ENCODE measurements around a stretch of chr1.

DNA sequence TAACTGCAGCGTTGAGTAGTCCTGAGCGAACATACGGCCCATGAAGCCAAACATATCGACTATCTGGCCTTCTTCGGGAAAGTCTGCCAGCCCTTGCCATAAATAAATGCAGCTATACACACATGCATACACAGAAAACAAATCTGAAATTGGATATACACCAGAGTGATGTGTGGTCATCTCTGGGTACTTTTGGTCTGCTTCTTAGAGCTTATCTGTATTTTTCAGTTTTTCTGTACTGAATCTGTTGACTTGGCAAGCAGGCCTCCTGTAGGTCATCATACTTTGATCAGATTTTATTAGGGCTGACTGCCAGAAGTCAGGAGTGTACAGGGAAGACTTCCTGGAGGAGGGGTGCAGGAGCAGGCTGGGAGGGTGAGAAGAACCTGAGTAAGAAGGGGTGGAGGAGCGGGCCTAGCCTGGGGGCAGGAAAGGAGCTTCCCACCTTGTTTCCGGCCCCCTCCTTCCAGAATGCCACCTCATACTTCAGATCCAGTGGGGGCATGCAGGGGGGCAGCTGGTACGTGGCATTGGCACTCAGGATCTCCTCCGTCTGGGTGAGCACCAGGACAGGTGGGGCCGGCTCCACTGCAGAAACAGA is 18.3 kb upstream of the IL22RA1 start:
- RAMPAGE, long total RNA: no peak
- RRBS, 2 experiments: no CpG with 5 or more reads among the region's 10 CpGs
CAGE:
- cytosol, long polyA minus RNA: no peak
- cytosol, long polyA plus RNA: no peak
- long polyA plus RNA: no peak
- nucleolus, long total RNA: no peak
- nucleus, long polyA plus RNA: no peak
- nucleus, long total RNA: no peak

DNA sequence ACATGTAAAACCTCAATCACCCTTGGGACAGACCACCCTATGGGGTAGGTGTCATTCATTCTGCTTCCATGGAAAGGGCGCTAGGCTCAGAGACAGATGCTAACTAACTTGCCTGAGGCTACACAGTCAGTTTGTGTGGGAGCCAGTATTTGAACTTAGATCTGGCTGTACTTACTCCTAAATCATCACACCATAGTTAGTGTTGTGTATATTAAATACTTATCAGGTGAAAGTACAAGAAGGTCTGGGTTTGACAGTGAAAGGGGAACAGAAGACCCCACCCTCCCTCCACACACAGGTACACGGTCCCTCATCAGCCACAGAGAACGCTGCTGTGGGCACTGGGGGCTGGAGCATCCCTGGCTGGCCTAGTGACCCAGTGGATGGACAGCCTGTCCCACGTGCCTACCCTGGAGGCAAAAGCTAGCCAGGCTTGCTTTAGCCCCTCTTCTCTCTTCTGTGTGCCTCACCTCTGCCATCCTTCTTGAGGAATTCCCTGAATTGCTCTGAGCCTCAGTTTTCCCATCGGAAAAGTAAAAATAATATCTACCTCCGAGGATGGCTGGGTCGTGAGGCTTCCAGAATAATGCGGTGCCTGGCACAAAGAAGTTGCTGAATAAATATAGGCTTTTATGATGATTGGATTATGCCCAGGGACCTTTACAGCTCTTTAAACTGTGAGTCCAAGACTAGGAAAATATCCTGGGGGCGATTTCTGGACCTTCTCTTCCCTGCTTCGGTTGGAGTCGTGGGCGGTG is 1.1 kb downstream of the IFNLR1 start:
- RAMPAGE, long total RNA: no peak
- RRBS, 2 experiments: no CpG with 5 or more reads among the region's 12 CpGs
CAGE:
- cytosol, long polyA minus RNA: no peak
- cytosol, long polyA plus RNA: no peak
- long polyA plus RNA: no peak
- nucleolus, long total RNA: no peak
- nucleus, long polyA plus RNA: no peak
- nucleus, long total RNA: no peak

- RAMPAGE, long total RNA: no peak
- RRBS, 2 experiments: no CpG with 5 or more reads among the region's 21 CpGs
CAGE:
- cytosol, long polyA minus RNA: no peak
- cytosol, long polyA plus RNA: no peak
- long polyA plus RNA: no peak
- nucleolus, long total RNA: no peak
- nucleus, long polyA plus RNA: no peak
- nucleus, long total RNA: no peak
Observed at GRCh38 chr1:24416447-24417496, 1.2 kb downstream of the NIPAL3 start.

- RAMPAGE, long total RNA: no peak
- RRBS, 2 experiments: no CpG with 5 or more reads among the region's 6 CpGs
CAGE:
- cytosol, long polyA minus RNA: no peak
- cytosol, long polyA plus RNA: no peak
- long polyA plus RNA: no peak
- nucleolus, long total RNA: no peak
- nucleus, long polyA plus RNA: no peak
- nucleus, long total RNA: no peak
Observed at GRCh38 chr1:24486566-24487280, 15.9 kb upstream of the RCAN3 start.

DNA sequence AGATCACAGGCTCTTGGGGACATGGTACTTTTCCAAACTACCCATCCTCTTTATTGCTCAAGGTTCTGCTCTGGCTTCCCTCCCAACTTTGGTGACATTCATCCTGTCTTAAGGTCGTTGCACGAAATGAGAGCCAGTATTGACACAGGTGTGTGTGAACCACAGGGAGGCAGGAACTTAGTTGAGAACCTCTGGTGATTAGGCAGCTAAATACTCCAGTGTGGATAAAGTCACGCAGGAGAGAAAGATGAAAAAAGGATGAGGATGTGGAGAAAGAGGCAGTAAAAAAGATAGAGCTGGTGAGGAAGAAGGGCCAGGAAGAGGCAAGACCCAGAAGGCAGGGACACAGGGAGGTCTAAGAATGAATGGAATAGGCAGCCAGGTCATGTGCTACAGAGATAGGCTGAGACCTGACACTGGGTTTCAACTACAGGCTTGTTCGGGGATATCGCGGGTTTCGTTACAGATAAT is 5.6 kb downstream of the RCAN3 start:
- RAMPAGE, long total RNA: no peak
- RRBS, 2 experiments: no CpG with 5 or more reads among the region's 7 CpGs
CAGE:
- cytosol, long polyA minus RNA: no peak
- cytosol, long polyA plus RNA: no peak
- long polyA plus RNA: no peak
- nucleolus, long total RNA: no peak
- nucleus, long polyA plus RNA: no peak
- nucleus, long total RNA: no peak

- RAMPAGE, long total RNA: no peak
- RRBS, 2 experiments: no CpG with 5 or more reads among the region's 1 CpG
CAGE:
- cytosol, long polyA minus RNA: no peak
- cytosol, long polyA plus RNA: no peak
- long polyA plus RNA: no peak
- nucleolus, long total RNA: no peak
- nucleus, long polyA plus RNA: no peak
- nucleus, long total RNA: no peak
Observed at GRCh38 chr1:24672724-24673356, 29.7 kb downstream of the SRRM1 start.

DNA sequence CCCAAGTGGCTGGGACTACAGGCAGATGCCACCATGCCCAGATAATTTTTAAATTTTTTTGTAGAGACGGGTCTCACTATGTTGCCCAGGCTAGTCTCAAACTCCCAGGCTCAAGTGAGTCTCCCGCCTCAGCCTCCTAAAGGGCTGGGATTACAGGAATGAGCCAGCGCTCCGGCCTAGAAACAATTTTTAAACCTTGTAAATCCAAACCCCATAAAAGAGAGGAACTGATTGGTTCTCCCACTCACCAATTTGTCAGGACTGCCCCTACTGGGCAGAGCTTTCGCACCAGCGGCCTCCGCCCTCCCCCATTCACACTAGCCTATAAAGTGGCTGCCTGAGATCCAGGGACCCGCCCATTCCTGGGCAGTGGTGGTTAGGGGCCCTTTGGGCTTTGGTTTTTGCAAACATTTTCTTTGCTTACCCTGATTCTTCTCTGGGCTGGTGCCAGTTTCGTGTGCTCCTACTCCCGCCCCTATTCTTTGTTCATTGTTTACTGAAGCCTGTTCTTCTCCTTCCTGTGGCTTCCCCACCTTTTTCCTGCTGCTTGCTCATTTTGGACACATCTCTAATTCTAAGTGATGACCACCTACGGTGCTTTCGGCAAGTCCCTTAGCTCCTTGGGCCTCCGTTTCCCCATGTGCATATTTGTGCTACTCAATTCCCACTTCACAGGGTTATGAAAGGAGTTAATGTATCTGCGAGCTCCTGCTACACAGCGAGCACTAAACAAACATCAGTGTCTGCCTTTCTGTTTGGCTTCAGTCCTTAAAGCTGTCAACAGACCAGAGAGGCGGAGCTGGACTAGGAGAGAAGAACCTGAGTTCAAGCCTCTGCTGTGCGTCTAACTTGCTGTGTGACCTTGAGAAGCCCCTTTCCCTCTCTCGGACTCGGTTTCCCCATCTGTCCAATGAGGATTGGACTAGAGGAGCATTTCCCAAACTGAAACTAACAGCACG is 39.8 kb upstream of the CLIC4 start:
- RAMPAGE, long total RNA: no peak
- RRBS, 2 experiments: no CpG with 5 or more reads among the region's 20 CpGs
CAGE:
- cytosol, long polyA minus RNA: no peak
- cytosol, long polyA plus RNA: no peak
- long polyA plus RNA: no peak
- nucleolus, long total RNA: no peak
- nucleus, long polyA plus RNA: no peak
- nucleus, long total RNA: no peak

DNA sequence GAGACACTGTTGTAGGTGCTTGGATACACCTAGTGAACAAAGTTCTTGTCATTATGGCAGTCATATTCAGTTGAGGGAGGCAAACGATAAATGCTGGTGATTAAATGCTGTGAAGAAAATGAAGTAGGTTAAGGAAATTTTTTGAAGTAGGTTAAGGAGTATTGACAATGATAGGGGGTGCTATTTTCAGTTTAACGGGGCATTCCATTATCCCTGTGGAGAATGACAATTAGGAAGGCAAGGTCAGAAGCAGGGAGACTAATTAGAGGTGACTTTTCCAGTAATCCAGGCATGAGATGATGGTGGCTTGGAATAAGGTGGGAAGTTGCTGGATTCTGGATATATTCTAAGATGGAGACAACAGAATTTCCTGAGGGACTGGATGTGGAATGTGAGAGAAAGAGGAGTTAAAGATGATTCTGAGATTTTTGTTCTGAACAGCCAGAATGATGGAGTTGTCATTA is 15.5 kb downstream of the CLIC4 start:
- RAMPAGE, long total RNA: no peak
- RRBS, 2 experiments: no CpG with 5 or more reads among the region's 2 CpGs
CAGE:
- cytosol, long polyA minus RNA: no peak
- cytosol, long polyA plus RNA: no peak
- long polyA plus RNA: start-site peak on the plus strand centred at position 228 of the sequence, 298 bp wide, 7 and 8 reads in 2 replicates
- nucleolus, long total RNA: no peak
- nucleus, long polyA plus RNA: no peak
- nucleus, long total RNA: no peak

GRCh38 chr1:24862123-24862734 is 67.8 kb downstream of the RUNX3 start:
- RAMPAGE, long total RNA: no peak
- RRBS, 2 experiments: no CpG with 5 or more reads among the region's 18 CpGs
CAGE:
- cytosol, long polyA minus RNA: no peak
- cytosol, long polyA plus RNA: no peak
- long polyA plus RNA: no peak
- nucleolus, long total RNA: no peak
- nucleus, long polyA plus RNA: no peak
- nucleus, long total RNA: no peak

DNA sequence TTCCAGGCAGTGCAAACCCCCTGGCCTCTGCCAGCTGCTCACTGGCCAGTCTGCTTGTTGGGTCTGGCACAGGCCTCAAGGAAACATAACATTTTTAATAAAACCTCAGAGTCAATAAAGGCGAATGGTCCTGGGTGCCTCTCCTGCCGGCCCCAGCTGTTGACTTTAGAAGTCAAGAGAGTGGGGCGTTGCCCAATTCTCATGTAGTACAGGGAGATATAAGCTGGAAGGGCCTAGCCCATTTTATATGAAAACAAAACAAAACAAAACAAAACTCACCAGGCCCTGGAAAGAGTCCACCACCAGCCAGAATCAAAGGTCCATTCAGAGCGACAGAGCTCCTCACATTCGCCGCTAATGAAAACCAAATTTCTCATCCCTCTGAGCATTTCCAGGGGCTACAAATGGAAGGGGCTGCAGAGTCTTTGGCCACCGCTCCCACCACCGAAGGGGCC is 36.5 kb downstream of the RUNX3 start:
- RAMPAGE, long total RNA: no peak
- RRBS, 2 experiments: no CpG with 5 or more reads among the region's 8 CpGs
CAGE:
- cytosol, long polyA minus RNA: no peak
- cytosol, long polyA plus RNA: no peak
- long polyA plus RNA: no peak
- nucleolus, long total RNA: no peak
- nucleus, long polyA plus RNA: no peak
- nucleus, long total RNA: no peak

GRCh38 chr1:24926149-24927371 is 3.5 kb downstream of the RUNX3 start:
- RAMPAGE, long total RNA: no peak
- RRBS, 2 experiments: no CpG with 5 or more reads among the region's 23 CpGs
CAGE:
- cytosol, long polyA minus RNA: no peak
- cytosol, long polyA plus RNA: no peak
- long polyA plus RNA: no peak
- nucleolus, long total RNA: no peak
- nucleus, long polyA plus RNA: no peak
- nucleus, long total RNA: no peak

DNA sequence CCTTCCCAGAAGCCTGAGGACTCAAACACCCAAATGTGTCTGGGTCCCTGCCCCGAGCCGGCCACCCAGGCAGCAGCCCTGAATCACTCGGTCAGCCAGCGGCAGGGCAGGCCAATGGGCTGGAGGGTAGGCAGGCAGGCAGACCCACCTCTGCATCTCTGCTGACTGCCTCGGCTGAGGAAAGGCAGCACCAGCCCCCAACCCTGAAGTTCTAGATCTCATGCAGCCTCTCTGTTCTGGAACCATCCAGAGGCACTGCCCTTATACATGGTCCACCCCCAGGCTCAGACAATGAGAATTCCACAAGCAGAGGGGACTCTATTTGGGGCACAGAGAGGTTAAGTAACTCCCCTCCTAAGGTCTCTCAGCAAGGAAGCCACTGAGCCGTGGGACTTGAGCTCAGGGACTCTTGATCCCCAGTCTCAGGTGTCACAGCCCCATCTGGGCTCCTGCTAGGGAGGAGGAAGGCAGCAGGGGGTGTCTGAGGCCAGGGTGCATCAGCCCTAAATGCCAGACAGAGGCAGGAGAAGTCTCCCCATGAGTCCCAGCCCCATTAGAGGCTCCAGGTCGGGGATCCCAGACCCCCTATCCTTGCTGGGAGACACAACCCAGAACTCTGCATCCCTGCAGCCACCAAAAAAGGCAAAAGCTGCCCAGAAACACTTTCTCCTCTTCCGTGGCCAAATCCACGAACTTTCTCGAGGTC is 33.3 kb upstream of the RUNX3 start:
- RAMPAGE, long total RNA: no peak
- RRBS, 2 experiments: no CpG with 5 or more reads among the region's 10 CpGs
CAGE:
- cytosol, long polyA minus RNA: no peak
- cytosol, long polyA plus RNA: no peak
- long polyA plus RNA: no peak
- nucleolus, long total RNA: no peak
- nucleus, long polyA plus RNA: no peak
- nucleus, long total RNA: no peak

DNA sequence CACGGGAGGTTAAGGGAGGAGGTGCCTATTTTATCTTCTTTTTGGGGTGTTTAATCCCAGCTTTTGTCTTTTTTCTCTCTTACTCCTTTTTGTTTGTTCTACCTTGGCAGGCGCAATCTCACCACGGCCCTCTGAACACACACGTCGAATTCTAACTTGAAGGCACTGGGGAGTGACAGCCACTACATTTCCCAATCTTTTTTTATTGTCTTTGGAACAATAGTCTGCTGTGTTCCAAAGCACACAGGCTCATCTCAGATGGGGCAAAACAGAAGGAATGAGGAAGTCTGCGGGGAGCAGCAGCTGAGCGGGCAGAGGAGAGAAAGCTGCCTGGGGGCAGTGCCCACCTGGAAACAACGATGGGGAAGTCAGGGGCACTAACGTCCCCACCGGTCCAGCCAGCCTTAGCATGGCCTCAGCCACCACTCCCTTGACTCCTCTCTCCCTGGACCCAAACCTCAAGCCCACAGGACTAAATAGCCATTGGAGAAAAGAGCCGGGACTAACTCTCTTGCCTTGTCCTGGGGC is 34.3 kb downstream of the SYF2 start:
- RAMPAGE, long total RNA: no peak
- RRBS, 2 experiments: 17% methylated on average over 2 of the region's 11 CpGs; no CpG with 5 or more reads in 1 of the 2 experiments
CAGE:
- cytosol, long polyA minus RNA: no peak
- cytosol, long polyA plus RNA: no peak
- long polyA plus RNA: no peak
- nucleolus, long total RNA: no peak
- nucleus, long polyA plus RNA: no peak
- nucleus, long total RNA: no peak

- RAMPAGE, long total RNA: no peak
CAGE:
- cytosol, long polyA minus RNA: no peak
- cytosol, long polyA plus RNA: no peak
- long polyA plus RNA: no peak
- nucleolus, long total RNA: start-site peak on the minus strand at chr1:25242279-25242373, 202 reads
- nucleus, long polyA plus RNA: no peak
- nucleus, long total RNA: no peak
Observed at GRCh38 chr1:25242081-25242589, 5.1 kb downstream of the RSRP1 start.

DNA sequence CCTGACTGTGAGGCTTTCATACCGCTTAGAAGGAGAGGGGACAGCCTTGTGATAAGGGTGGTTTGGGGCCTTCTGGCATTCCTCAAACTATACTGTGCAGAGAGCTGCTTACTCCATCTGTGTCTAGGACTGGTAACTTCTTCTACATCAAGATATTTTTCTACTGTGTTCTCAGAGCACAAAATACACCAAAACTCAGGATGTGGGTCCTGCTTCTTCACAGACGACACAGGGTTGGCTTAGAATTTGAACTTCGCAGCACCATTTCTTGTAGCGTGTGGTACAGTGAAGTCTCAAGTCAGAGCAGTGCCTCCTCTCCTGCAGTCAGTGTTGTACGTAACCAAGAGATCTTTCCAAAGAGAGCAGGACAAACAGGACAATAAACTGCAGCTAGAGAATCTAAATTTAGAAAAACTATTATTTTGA is 43.9 kb downstream of the MACO1 start:
- RAMPAGE, long total RNA: no peak
- RRBS, 2 experiments: no CpG with 5 or more reads among the region's 5 CpGs
CAGE:
- cytosol, long polyA minus RNA: no peak
- cytosol, long polyA plus RNA: no peak
- long polyA plus RNA: no peak
- nucleolus, long total RNA: no peak
- nucleus, long polyA plus RNA: no peak
- nucleus, long total RNA: no peak

GRCh38 chr1:25494221-25494773 is 49.1 kb upstream of the LDLRAP1 start:
- RAMPAGE, long total RNA: no peak
- RRBS, 2 experiments: no CpG with 5 or more reads among the region's 9 CpGs
CAGE:
- cytosol, long polyA minus RNA: no peak
- cytosol, long polyA plus RNA: no peak
- long polyA plus RNA: no peak
- nucleolus, long total RNA: no peak
- nucleus, long polyA plus RNA: no peak
- nucleus, long total RNA: no peak

- RAMPAGE, long total RNA: no peak
- RRBS, 2 experiments: no CpG with 5 or more reads among the region's 10 CpGs
CAGE:
- cytosol, long polyA minus RNA: no peak
- cytosol, long polyA plus RNA: no peak
- long polyA plus RNA: no peak
- nucleolus, long total RNA: no peak
- nucleus, long polyA plus RNA: no peak
- nucleus, long total RNA: no peak
Observed at GRCh38 chr1:25559921-25560558, 16.6 kb downstream of the LDLRAP1 start.

DNA sequence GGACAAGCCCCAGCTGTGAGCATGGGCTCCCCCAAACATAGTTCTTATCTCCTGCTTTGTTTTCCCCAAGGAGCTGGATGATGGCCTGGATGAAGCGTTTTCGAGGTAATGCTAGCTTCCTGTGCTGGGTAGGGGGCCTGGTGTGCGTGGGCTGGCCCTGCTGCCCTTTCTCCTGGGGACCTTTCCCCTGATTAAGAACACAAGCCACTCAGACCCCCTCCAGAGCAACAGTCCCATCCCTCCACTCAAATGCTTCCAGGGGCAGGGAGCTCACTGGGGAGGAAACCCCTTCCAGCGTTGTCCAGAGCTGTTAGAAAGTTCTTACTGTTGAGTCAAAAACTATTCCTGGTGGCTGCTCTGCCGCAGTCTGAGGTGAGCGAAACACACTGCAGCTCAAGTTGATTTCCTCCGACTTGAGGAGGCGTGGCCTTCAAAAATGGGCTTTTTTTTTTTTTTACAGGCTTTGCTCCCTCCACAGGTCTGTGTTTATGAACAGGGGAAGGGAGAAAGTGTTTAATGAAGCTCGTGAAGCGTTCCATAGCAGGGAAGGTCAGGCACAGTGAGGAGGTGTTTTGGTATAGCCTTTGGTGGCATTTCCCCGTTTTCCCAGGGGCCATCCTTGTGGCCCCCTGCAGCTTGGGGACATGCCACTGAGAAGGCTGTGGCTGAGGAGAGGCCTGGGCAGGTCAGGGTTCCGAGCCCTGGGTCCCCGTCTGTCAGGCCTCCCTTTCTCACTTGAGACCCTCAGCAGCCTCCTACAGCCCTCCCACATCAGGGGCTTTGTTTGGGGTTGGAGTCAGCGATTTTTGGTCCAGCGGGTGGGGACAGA is 21.9 kb downstream of the LDLRAP1 start:
- RAMPAGE, long total RNA: no peak
- RRBS, 2 experiments: no CpG with 5 or more reads among the region's 15 CpGs
CAGE:
- cytosol, long polyA minus RNA: no peak
- cytosol, long polyA plus RNA: no peak
- long polyA plus RNA: no peak
- nucleolus, long total RNA: no peak
- nucleus, long polyA plus RNA: no peak
- nucleus, long total RNA: no peak

DNA sequence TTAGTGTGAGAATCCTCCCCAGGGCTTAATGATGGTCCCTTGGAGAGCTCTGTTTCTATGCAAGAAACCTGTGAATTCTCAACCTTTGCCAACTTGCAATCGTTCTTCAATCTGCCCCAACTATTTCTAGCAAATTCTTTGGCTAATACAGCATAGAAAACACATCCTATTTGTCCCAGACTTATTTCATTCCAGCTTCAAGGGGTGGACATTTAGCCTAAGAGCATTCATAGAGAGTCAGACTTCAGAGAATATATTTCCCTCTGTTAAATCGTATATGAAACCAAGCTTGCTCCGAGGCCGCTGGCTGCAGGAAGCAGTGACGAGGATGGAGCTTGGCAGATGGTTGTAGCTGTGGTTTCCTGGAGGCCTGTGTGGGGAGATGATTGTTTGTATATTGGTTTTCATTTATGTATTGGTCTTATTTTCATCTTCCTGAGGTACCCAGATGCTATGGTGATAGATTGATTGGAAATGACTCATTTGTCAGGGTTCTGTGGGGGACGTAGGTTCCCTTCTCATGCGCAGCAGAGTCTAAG is 26.0 kb downstream of the MAN1C1 start:
- RAMPAGE, long total RNA: no peak
- RRBS, 2 experiments: no CpG with 5 or more reads among the region's 7 CpGs
CAGE:
- cytosol, long polyA minus RNA: no peak
- cytosol, long polyA plus RNA: no peak
- long polyA plus RNA: no peak
- nucleolus, long total RNA: no peak
- nucleus, long polyA plus RNA: no peak
- nucleus, long total RNA: no peak

GRCh38 chr1:25659009-25659229 is 42.3 kb downstream of the MAN1C1 start:
- RAMPAGE, long total RNA: no peak
- RRBS, 2 experiments: no CpG with 5 or more reads among the region's 4 CpGs
CAGE:
- cytosol, long polyA minus RNA: no peak
- cytosol, long polyA plus RNA: no peak
- long polyA plus RNA: no peak
- nucleolus, long total RNA: no peak
- nucleus, long polyA plus RNA: no peak
- nucleus, long total RNA: no peak

Measured in GM12878 (cell line).